Measurements from ENCODE around the gene CP.

- PRO-cap, 3 experiments, result peak in 1 of 3 experiments; most common plus-strand start chr3:148216723 (in 1)
- RAMPAGE, long total RNA, 2 experiments, result no peak in any of the 2 experiments
- RRBS, result no CpG with 5 or more reads among the region's 5 CpGs
Measured at GRCh38 chr3:148216526-148216826, 481.2 kb upstream of the AGTR1 start.

- PRO-cap, 3 experiments, result peak in 1 of 3 experiments; most common plus-strand start chr3:148280867 (in 1); most common minus-strand start chr3:148280817 (in 1)
- RAMPAGE, long total RNA, 2 experiments, result start-site peak on the plus strand in 2 of 2 experiments, at chr3:148280885-148280922 at its widest, 18 to 46 reads per replicate
- RRBS, result 15% methylated on average over 5 of the region's 24 CpGs
Measured at GRCh38 chr3:148280701-148281006, 417.0 kb upstream of the AGTR1 start.

DNA sequence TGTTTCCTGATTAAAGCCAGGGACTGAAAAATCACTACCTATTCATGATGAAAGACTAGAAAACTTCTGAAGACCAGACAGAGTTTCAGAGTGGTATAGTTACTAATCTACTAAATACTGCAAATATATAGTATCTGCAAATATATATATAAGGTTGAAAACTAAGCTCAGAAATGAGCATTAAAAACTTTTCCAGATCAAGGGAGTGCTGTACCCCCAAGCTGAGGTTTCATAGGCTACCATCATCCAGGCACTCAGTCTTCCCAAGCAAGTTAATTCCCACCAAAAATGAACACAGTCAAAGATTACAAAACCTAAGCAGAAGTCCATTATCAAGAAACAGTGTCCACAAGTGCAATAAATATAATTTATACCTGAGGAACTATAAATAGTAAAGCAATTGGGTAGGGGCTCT is 37.4 kb downstream of the AGTR1 start:
- PRO-cap, 3 experiments, result no peak in any of the 3 experiments
- RAMPAGE, long total RNA, 2 experiments, result no peak in any of the 2 experiments

GRCh38 chr3:148737052-148737307 is 39.3 kb downstream of the AGTR1 start:
- PRO-cap, 3 experiments, result no peak in any of the 3 experiments
- RAMPAGE, long total RNA, 2 experiments, result no peak in any of the 2 experiments
- RRBS, result no CpG with 5 or more reads among the region's 1 CpG

DNA sequence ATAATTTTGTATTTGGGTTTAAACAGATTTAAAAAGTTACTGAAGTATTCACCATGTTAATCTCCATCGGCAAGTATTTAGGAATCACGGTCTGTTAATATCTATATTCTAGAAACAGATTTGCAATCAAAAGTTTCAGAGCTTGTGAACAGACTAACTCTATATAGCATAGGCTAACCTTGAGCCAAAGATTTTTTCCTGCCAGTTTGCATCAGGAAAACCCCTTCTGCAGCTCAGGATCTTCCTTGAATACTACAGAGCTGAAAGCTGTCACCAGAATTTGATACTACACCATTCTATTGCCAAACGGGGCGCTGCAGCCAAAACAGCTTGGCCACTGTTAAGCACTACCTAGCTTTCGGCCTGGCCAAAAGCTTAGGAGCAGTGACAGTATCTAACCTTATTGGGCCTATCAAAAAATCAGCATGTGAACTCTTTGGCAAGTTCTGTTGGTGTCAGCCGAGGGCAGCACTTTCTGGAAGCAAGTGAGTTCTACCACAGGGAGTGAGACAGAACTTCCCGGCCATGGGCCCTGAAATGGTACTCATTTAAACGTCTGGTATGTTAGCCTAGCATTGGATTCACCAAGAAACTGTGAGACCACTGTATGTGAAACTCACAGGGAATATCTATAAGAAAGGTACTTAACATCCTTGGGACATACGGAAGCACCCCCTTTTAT is 16.1 kb upstream of the GYG1 start:
- PRO-cap, 3 experiments, result no peak in any of the 3 experiments
- RAMPAGE, long total RNA, 2 experiments, result no peak in any of the 2 experiments
- RRBS, result no CpG with 5 or more reads among the region's 9 CpGs

GRCh38 chr3:149221637-149222285 is at the start of gene CP:
TSS of gene CP (minus strand) at chr3:149221829.
- PRO-cap, 3 experiments, result peak in 2 of 3 experiments; most common minus-strand start chr3:149222074 (in 2)
- RAMPAGE, long total RNA, 2 experiments, result start-site peak on the minus strand in 2 of 2 experiments, at chr3:149221814-149222140 at its widest, 31 to 38 reads per replicate
- RRBS, result no CpG with 5 or more reads among the region's 6 CpGs

DNA sequence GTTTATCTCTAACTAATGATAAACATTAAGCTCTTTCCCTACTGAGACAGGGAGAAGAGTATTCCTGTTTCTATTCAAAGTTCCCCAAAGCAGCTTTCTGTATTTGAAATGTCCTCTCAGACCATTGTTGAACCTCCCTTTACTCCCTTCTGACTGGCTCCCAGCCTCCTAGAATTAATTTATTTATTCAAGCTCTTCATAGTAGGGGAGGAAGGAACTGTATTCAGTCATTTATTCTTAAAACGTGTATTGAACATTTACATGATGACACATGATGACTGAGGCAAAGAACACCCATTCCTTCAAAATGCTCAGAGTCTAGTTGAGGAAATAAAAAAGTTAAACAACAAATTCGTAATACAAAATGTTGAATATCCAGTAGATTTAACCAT is 7.2 kb upstream of the TM4SF18 start:
- PRO-cap, 3 experiments, result no peak in any of the 3 experiments
- RAMPAGE, long total RNA, 2 experiments, result no peak in any of the 2 experiments
- RRBS, result no CpG with 5 or more reads among the region's 2 CpGs

DNA sequence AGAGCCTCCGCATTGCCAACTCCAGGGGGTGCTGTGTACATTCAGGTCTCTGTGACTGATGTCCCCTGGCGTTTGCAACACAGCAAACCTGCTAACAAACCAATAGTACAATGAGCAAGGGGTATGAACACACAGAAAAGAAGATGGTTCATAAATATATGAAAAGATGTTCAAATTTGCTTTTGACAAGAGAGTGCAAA is 16.0 kb upstream of the TM4SF1 start:
- PRO-cap, 3 experiments, result no peak in any of the 3 experiments
- RAMPAGE, long total RNA, 2 experiments, result no peak in any of the 2 experiments
- RRBS, result no CpG with 5 or more reads among the region's 2 CpGs

GRCh38 chr3:149536345-149537044 is 62.0 kb downstream of the TM4SF4 start:
- PRO-cap, 3 experiments, result no peak in any of the 3 experiments
- RAMPAGE, long total RNA, 2 experiments, result no peak in any of the 2 experiments
- RRBS, result no CpG with 5 or more reads among the region's 15 CpGs

DNA sequence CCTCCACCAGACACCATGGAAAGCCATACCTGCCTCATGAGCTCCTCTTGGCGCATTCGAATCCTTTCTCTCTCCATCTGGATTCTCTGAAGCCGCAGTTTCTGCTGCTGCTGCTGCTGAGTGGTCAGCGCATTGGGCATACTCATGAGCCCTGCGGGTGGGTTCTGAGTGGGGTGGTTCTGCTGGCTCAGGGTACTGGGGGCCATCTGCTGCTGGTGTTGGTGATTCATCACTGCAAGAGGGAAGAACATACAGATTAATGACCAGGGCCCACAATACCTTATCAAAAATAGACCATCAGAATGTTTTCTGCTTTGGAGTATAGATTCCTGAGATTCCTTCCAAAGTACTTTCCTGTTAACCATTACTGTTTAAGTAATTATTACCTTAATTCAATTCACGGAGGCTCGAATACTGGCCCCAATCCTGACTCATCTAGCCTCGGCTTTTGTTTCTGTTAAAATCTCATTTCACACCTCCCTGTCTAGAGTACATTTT is 67.9 kb downstream of the TM4SF4 start:
- PRO-cap, 3 experiments, result no peak in any of the 3 experiments
- RAMPAGE, long total RNA, 2 experiments, result no peak in any of the 2 experiments
- RRBS, result no CpG with 5 or more reads among the region's 8 CpGs

DNA sequence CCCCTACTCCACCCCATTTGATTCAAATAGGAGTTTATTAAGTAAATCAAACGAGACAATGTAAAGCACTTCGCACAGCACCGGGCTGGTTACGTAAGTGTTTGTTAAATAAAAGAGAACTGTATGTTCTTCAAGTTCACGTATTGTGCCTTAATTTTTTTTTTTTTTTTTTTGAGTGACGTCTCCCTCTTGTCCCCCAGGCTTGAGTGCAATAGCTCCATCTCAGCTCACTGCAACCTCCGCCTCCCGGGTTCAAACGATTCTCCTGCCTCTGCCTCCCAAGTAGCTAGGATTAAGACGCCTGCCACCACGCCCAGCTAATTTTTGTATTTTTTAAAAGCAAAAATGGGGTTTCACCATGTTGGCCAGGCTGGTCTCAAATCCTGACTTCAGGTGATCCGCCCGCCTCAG is 1.4 kb upstream of the WWTR1 start:
- PRO-cap, 3 experiments, result peak in 3 of 3 experiments; most common minus-strand start position 99 of the sequence (in 2)
- RAMPAGE, long total RNA, 2 experiments, result no peak in any of the 2 experiments
- RRBS, result no CpG with 5 or more reads among the region's 13 CpGs

- PRO-cap, 3 experiments, result no peak in any of the 3 experiments
- RAMPAGE, long total RNA, 2 experiments, result no peak in any of the 2 experiments
- RRBS, result no CpG with 5 or more reads among the region's 9 CpGs
Measured at GRCh38 chr3:150022485-150023569, 52.1 kb upstream of the PFN2 start.

DNA sequence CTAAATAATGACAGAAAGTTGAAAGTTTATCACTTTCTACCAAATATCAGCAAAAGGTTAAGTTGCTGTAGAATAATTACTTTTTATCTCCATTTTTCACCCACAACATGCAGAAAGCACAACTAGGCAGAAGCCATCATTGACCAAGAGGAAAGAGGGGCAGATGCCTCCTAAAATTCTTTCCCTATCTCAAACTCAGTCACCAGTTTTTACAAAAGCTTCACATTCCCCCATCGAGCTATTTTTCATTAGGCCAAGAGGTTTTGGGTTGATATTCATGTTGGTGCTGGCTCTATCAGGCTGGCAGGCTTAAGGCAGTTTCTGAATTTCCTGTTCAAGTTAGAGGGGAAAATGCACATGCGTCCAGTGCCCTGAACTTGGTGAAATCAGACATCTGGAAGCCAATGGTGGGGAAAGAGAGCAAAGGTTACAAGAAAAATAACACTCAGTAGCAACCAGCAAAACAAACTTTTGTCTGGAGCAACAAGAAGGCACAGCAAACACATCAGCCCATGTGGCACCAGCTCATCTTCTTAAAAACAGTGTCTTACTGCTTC is 155.8 kb upstream of the TSC22D2 start:
- PRO-cap, 3 experiments, result no peak in any of the 3 experiments
- RAMPAGE, long total RNA, 2 experiments, result no peak in any of the 2 experiments
- RRBS, result no CpG with 5 or more reads among the region's 2 CpGs

- PRO-cap, 3 experiments, result no peak in any of the 3 experiments
- RAMPAGE, long total RNA, 2 experiments, result no peak in any of the 2 experiments
- RRBS, result no CpG with 5 or more reads among the region's 5 CpGs
Measured at GRCh38 chr3:150278990-150279244, 129.2 kb upstream of the TSC22D2 start.

DNA sequence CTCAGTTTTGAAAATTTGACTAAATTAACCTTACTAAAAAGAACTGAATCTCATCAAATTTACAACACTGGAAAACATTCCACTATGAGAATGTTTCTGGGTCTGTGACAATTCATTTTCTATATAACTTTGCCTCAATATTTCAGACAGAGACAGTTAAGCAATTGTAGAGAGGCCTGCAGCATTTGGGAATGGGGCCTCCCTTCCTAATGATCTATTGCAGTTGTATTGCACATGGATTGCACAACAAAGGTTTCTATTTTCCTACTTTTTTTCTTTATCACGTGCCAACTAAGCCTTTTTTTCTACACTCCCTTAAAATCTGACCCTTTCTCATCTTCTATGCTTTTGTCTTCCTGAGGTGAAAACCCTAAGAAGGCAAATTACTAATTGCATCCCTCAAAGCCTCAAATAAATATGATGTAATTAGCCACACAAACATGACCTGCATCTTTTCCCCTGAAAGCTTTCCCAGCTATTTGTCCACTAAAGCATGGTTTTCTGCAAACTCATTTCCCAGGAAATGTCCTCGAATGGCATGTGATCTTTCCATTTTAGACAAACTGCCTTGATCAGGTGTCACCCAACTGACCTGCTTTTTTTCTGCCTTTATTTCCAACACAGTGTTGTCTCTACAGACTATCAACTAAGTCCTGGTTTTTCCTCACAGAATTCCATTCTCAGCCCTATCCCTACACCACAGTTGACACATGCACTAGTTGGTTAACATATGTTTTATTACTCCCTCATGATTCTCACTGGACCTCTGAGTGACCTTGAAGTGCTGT is 32.0 kb upstream of the TSC22D2 start:
- PRO-cap, 3 experiments, result no peak in any of the 3 experiments
- RAMPAGE, long total RNA, 2 experiments, result no peak in any of the 2 experiments
- RRBS, result no CpG with 5 or more reads among the region's 2 CpGs

DNA sequence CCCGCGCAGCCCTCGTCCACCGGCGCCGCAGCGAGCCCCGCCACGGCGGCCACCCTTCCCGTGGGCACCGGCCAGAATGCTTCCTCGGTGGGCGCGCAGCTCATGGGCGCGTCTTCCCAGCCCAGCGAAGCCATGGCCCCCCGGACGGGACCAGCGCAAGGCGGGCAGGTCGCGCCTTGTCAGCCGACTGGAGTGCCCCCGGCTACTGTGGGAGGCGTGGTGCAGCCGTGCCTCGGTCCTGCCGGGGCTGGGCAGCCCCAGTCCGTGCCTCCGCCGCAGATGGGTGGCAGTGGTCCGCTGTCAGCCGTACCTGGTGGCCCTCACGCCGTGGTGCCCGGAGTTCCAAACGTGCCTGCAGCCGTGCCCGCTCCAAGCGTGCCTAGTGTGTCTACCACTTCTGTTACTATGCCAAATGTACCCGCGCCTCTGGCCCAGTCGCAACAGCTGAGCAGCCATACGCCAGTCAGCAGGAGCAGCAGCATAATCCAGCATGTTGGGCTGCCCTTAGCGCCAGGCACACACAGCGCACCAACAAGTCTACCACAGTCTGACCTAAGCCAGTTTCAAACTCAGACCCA is 2.5 kb downstream of the TSC22D2 start:
- PRO-cap, 3 experiments, result no peak in any of the 3 experiments
- RAMPAGE, long total RNA, 2 experiments, result no peak in any of the 2 experiments
- RRBS, result 1% methylated on average over 37 of the region's 48 CpGs

- PRO-cap, 3 experiments, result no peak in any of the 3 experiments
- RAMPAGE, long total RNA, 2 experiments, result no peak in any of the 2 experiments
- RRBS, result no CpG with 5 or more reads among the region's 1 CpG
Measured at GRCh38 chr3:150429902-150431013, 22.2 kb downstream of the TSC22D2 start.

- PRO-cap, 3 experiments, result no peak in any of the 3 experiments
- RAMPAGE, long total RNA, 2 experiments, result no peak in any of the 2 experiments
- RRBS, result no CpG with 5 or more reads among the region's 4 CpGs
Measured at GRCh38 chr3:150538276-150538598, 8.1 kb downstream of the SERP1 start.

GRCh38 chr3:150612494-150612943 is 9.4 kb downstream of the SELENOT start:
- PRO-cap, 3 experiments, result no peak in any of the 3 experiments
- RAMPAGE, long total RNA, 2 experiments, result no peak in any of the 2 experiments
- RRBS, result no CpG with 5 or more reads among the region's 1 CpG

DNA sequence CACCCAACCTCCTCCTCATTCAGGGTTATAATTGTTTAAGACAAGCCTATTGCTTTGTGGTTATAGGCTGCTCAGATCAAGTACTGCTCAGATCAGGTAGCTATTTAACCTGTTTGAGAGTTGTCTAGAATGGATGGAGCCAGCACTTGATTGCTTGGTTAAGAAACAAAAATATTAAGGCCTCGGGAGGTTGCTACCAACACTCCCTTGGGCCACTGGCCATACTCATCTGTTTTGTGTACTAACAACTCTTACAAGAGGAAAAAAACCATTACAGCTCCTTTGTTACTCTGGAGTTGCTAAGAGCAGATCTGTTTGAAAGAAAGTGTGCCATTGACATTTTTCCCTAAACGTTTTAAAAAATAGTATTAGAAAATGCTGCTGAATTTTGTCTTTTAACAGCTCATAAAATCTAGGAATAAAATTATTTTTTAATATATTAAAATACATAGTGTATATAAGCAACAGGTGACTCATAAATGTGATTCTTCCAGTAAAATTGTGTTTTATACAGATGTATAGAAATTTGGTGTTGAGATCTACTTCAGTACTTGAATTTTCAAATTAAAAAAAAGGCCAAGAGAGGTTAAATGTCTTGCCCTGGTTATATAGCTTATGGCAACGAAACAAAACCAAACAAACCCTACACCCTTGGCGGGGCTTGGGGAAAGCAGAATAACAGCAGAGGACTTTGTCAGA is 29.8 kb downstream of the SELENOT start:
- PRO-cap, 3 experiments, result no peak in any of the 3 experiments
- RAMPAGE, long total RNA, 2 experiments, result no peak in any of the 2 experiments
- RRBS, result no CpG with 5 or more reads among the region's 4 CpGs

Data from testis (tissue), 5 donors.